Hepatocyte (in vitro differentiated cells and primary cell): ENCODE measurements around a stretch of chr10.

DNA sequence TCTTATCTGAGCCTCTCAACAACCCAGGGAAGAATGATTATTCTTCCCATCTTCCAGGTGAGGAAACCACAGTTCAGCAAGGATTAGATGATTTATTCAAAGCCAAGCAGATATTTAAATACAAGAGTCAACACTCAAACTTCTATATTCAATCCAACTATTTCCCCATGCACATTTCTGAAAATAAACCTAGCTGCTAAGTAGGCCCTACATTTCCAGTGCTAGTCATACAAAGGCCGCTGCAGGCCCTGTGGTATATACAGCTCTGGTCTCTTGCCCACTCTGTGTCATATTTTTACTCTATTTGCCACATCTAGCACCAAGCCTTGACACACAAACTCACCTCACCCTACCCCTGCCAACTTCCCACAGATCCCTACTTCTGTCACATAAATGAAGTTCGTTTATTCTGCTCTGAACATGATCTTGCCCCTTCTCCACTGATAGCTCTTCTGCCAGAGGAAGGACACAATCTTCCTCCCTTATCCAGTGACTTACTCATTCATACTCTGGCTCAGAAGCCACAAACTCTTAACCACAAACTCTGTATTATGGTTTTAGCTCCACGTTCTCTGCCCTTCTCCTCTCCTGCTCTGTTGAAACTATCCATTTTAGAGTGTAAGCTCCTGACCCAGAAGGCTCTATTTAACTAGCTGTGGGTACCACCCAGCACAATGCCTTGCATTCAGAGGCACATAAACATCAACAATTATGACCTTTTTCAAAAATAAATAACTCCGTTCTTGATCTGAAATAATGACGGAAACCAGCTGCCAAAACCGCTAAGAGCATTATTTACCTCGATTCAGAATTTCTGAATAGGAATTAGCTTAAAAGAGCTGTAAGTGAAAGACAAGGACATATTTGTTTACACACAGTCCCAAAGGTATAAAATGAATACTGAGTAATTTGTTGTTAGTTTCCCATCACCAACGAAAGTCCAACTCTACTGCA, 180.6 kb downstream of the CPEB3 start:
- RAMPAGE, long total RNA = no peak
- RRBS = no CpG with 5 or more reads among the region's 8 CpGs

- RAMPAGE, long total RNA = no peak
- RRBS = no CpG with 5 or more reads among the region's 8 CpGs
Measured at GRCh38 chr10:92238450-92239076, 52.3 kb downstream of the CPEB3 start.

- RAMPAGE, long total RNA = no peak
- RRBS = no CpG with 5 or more reads among the region's 21 CpGs
Measured at GRCh38 chr10:92239077-92239536, 51.8 kb downstream of the CPEB3 start.

- RAMPAGE, long total RNA = no peak
- RRBS = no CpG with 5 or more reads among the region's 8 CpGs
Measured at GRCh38 chr10:92242850-92243730, 47.8 kb downstream of the CPEB3 start.

GRCh38 chr10:92291965-92292459, 1.0 kb downstream of the MARCHF5 start:
- RAMPAGE, long total RNA = no peak
- RRBS = no CpG with 5 or more reads among the region's 17 CpGs

GRCh38 chr10:92591132-92592015, 1.6 kb upstream of the KIF11 start:
- RAMPAGE, long total RNA = no peak
- RRBS = 1% methylated on average over 9 of the region's 46 CpGs

DNA sequence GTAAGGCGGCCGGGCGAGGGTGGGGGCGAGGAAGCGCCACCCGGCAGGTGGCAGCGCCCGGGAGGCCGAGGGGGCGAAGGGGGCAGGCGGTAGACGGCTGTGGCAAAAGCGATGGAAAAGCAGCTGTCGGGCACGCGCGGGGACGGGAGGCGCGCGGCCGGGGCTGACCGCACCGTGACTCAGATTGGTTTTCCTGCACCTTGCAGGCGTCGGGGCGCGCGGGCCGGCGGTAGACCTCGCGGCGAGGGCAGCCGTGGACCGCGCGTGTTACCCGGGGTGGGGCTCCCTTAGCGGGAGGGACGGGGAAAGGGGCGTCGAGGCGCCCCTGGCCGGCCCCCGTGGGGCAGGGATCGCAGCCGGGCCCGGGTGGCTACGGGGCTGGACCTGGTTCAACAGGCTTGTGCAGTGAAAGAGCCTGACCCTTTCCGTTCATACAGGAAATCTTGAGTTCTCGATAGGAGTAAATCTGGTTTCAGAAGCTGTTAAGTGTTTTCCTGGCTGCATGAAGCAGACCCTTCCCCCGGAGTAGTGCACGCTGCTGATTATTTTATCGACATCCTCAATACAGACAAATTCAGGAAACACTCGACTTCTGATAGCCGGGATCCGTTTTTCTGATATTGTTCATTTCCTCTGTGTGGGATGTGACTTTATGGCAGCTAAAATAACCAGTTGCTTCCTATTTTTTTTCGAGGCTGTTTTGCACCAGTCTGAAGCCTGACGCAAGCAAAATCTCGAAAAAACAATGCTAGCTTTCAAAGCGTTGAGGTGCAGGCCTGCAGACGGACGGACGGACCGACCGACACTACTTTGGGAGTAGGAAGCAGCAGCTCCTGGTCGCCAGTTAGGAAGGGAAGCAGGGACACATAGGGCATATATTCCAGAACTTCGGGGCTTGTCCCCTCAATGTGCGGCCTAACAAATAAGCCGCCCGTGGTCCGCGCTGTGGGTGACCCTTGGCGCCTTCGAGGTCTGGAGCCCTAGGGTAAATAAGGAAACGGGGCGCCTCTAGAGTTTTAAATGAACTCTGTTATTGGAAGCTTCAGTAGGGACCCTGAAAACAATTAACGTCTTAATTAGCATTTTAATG, 938 bp downstream of the HHEX start:
- RAMPAGE, long total RNA = no peak
- RRBS = 1% methylated on average over 40 of the region's 79 CpGs

DNA sequence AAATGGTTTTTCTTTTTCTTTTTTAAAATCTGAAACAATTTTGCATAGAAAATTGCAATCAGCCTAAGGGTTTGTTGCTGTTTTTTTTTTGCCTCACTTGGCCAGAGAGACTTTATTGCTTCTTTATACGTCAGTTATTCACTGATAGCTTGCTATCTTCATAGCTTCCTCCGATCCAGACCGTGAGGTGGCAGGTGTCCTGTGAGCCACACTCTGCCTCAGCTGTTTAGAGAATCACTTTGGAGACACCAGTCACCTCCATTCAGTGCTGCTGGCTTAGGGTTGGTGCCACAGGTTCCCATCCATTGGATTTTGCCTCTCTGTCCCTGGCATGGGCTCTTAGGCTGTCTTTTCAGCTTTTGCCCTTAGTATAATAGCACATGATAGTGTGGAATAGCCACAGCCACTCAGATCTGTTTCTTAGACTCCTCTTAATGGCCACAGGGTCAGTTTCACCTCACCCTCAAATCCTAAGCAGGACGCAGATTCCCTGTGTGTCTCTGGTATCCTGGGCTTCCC, 68.0 kb downstream of the HHEX start:
- RAMPAGE, long total RNA = no peak
- RRBS = no CpG with 5 or more reads among the region's 4 CpGs

GRCh38 chr10:93225777-93226226, 152.1 kb downstream of the CYP26A1 start:
- RAMPAGE, long total RNA = no peak
- RRBS = no CpG with 5 or more reads among the region's 7 CpGs

DNA sequence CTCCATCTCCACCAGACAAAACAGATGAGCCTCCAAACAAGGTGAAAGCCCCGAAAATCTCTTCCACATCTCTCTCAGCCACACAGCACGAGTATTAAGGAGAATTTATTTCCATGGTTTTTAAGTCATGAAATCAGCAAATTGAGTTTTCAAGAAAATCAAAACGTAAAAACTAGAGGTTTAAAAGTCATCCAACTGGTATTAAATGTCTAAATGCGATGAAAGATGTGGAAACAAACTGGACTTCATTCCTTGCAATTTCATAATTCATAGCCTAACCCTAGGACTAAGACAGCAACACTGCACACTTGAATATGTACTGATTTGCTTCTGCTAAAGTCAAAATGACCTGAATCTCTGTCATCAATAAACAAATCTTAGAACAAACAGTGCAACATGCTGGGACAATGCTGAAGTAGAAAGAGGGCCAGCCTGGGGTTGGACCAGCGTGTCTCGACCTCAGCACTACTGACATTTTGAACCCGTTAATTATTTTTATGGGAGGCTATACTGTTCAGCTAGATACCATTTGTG, 47.2 kb downstream of the MYOF start:
- RAMPAGE, long total RNA = no peak
- RRBS = no CpG with 5 or more reads among the region's 7 CpGs

GRCh38 chr10:93468337-93469089, 13.6 kb downstream of the MYOF start:
- RAMPAGE, long total RNA = no peak
- RRBS = no CpG with 5 or more reads among the region's 6 CpGs

DNA sequence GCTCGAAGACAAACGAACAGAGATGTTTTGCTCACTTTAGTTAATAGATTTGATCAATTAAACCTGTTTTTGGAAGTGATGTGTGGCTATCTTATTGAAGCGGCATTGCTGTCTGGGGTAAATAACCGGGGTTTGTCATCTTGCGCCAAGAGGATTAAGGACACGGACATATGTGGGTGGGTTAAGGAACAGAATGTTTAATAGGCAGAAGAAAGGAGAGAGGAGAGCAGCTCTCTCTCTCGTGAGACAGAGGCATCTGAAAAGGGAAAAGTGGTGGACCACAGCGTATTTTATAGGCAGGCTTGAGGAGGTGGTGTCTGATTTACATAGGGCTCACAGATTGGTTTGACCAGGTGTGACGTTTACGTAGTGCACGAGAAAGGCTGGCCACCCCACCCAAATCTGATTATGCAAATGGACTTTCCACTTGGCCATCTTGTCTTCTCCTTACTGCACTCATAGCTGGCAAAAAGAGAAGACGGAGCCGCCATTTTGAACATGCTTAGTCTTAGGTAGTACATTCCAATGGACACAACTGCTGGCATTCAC, 11.0 kb downstream of the RBP4 start:
- RAMPAGE, long total RNA = no peak
- RRBS = no CpG with 5 or more reads among the region's 13 CpGs

DNA sequence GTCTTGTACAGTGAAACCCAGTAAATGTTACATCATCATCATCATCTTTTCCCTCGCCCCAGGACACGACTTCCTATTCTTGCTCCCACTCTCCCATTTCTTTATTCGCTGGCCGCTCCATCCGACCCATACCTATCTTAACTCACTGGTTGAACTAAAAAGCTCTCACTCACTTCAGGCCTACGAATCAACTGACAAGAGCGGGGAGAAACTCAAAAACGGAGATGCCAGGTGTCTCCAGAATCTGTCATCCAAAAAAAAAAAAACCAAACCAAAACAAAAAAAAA, 448 bp downstream of the FRA10AC1 start:
- RAMPAGE, long total RNA = no peak
- RRBS = no CpG with 5 or more reads among the region's 8 CpGs

- RAMPAGE, long total RNA = no peak
- RRBS = no CpG with 5 or more reads among the region's 9 CpGs
Measured at GRCh38 chr10:93746660-93747524, 10.8 kb upstream of the LGI1 start.

DNA sequence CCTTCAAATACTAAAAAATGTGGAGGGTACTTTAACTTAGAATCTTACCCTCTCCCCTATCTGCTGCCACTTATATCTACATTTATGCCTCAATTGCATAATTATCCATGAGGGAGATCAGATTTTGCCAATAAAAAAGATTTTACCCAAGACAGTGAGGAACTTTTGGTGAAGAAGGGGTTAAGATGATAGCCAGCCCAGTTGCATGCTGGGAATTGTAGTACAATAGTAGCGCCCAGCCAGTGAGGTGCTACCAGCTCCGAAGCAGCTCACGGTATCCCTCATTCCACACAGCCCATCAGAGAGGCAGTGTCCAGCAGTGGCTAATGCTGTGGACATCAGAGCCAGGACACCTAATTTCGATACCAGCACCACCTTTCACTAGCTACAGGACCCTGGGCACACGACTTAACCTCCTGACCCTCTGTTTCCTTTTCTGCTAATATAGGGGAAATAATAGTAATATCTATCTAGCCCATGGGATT, 5.9 kb upstream of the LGI1 start:
- RAMPAGE, long total RNA = no peak
- RRBS = no CpG with 5 or more reads among the region's 5 CpGs

DNA sequence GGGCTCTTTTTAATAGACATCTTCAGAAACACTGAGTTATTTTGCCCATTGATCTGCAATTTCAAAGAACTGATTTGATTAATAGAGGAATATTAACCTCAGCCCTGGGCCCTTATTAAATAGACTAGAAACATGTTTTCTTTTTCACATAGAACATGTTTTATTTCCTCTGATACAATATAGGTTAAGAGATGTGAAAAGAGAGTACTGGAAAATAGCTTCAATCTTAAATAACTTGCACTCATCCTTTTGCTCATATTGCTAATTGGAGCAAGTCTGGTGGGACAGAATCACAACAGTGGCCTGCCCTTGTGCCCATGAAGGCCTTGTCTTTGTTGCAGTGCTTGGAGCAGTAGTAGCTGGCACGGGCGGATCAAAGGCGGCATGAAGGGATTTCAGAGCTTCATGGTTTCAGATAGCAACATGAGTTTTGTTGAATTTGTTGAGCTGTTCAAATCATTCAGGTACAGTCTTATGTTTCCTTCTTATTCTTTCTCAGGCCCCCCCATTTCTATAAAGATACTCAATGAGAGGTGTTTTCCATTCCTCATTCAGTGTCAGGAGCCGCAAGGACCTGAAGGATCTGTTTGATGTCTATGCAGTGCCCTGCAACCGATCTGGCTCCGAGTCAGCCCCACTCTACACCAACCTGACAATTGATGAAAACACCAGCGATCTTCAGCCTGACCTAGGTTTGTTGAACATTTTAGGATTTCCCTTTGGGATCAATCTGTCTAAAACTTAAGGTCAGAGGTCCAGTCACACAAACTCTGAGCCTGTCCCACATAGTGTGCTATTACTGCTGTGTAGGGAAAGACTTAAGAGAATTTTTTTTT, 104.1 kb downstream of the NOC3L start:
- RAMPAGE, long total RNA = no peak
- RRBS = no CpG with 5 or more reads among the region's 7 CpGs

DNA sequence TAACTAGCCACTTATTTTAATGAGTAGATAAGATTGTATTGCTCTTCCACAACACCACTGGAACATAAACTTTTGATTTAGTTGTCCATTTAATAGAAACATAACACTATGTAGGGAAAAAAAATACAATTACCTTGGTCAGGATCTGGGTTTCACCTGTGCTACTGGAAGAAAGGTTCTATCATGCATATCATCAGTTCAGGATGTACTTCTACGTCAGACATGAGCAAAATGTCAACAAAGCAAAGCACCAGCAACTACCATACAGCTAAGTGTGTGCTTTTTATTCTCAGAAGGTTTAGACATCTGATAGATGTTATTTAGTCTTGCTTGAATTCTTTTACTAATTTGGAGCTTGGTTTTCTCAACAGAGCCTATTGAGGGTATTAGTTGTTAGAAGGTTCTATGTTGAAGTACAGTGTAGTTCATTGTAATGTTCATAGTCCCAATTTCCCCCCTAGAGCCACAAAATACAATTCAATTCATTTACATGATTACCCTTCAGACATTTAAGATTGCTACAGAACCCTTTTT, 13.7 kb downstream of the TBC1D12 start:
- RAMPAGE, long total RNA = no peak
- RRBS = no CpG with 5 or more reads among the region's 1 CpG

DNA sequence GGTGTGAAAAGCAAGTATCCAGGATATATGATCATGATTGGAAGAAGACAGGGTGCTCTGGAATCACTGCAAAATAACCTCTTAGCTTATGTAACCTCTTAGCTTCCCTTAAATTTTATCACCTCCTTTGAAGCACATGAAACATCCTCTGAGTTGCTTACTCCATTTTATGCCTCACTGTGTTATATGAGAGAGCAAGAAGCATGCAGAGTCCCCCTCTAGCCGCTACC, 31.2 kb downstream of the CYP2C8 start:
- RAMPAGE, long total RNA = no peak
- RRBS = no CpG with 5 or more reads among the region's 1 CpG

DNA sequence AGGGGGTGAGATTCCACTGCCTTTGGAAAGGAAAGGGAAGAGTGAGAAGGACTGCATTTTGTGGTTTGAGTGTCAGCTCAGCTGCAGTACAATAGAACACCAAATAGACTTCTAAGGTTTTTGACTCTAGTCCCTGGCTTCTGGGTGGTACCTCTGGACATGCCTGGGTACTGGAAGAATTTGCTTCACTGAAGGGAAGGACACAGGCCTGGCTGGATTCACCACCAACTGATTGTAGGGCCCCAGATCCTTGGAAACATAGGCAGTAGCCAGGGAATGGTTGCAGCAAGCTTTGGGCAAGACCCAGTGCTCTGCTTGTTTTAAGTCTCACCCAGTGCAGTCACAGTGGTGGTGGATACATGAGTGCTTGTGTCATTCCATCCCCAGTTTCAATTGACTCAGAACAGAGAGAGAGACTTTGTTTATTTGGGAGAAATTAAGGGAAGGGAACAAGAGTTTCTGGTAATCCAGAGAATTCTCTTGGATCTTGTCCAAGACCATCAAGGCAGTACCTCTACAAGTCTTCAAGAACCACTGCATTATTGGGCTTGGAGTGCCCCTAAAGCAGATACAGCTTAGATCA, 19.0 kb downstream of the CYP2C8 start:
- RAMPAGE, long total RNA = no peak

- RAMPAGE, long total RNA = no peak
- RRBS = no CpG with 5 or more reads among the region's 5 CpGs
Measured at GRCh38 chr10:95063110-95063503, 6.2 kb downstream of the CYP2C8 start.